Iris pigment epithelial cell (primary cell): ENCODE data around the gene SLC38A10.

- RRBS, result no CpG with 5 or more reads among the region's 24 CpGs
Observed at GRCh38 chr17:81068814-81069447, 34.0 kb downstream of the BAIAP2 start.

DNA sequence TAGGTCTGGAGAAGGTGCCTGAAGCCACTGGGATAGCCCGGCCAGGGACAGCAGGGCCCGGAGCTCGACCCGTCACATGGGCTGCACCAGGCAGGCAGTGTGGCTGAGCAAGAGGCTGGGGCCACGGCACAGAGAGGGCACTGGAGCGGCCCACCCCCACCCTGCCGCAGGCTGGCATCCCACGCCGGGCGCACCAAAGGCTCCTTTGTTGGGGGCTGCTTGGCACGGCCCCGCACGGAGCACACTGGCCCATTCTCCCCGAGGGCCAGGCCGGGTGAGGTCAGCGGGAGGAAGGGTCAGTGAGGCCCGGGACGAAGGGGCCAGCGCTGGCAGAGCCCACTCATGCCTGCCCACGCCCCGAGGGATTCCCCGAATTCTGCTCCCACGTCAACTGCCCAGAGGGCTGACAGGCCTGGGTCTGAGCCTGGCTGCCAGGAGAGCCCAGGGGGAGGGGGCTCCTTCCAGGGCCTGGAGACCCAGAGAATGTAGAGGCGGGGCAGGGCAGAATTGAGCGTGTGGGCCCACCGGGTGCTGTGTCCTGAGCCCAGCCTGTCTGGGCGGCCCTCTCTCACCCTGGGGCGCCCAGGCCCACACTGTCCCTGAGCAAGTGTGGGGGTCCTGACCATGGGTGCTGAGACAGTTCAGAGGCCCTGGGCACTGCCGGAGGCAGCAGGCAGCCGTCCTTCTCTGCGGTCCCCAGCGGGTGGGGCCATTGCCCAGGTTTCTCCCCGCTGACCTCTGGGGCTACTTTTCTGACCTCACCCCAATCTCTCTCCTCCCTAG is 36.3 kb upstream of the PVALEF start:
- RRBS, result 83% methylated on average over 4 of the region's 33 CpGs

DNA sequence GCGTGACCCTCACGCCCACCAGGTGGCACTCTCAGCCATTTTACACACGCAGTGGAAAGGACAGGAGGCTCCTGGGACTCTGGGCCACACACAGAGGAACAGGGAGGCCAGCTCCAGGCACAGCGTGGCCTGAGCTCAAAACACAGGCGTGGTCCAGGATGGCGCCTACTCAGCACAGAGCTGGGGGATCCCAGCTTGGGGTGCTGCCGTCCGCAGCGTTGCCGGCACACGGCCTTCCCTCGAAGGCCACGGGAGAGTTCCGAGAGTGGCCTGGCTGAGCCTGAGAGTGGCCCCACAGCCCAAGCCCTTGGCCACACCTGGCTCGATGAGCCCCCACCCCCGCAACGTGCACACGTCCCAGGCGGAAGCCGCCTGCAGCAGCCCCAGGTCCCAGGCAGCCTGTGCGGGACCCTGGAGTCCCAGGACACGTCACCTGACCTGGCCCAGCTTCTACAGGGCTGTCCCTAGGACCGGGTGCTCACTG is 22.4 kb upstream of the PVALEF start:
- RRBS, result no CpG with 5 or more reads among the region's 23 CpGs

GRCh38 chr17:81155241-81155440 is 10.2 kb upstream of the PVALEF start:
- RRBS, result no CpG with 5 or more reads among the region's 7 CpGs

DNA sequence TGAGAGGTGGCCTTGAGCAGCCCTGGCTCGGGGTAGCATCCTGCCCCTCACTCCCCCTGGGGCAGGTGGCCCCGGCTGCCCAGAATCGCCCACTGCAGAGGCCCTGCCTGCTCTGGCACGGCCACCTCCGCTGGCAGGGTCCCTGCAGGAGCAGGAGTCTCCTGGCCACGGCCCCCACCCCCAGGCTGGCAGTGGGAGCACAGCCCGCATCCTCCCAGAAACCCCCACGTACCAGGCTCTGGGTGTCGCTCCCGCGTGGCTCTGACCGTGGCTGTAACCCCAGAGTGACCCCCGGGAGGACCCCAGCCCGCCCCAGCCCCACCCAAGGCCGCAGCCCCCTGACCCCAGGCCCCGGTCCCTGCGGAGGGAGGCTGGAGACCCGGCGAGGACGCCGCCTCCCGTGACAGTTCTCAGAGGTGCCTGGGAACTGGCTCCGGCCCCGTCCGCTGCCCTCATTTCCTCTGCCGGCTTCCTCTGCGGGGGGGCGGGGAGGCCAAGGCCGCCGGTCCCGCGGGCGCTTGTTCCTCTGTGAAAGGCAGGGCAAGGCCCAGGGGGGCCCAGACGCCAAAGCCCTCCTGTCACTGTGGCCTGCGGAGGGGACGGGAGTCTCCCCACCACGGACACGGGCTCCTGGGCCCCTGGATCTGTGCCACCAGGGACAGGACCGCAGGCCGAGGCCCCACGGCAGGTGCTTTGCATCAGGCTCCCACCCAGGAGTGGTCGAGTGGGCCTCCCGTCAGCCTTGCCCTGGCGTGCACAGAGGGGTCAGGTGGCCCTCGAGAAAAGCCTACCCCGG is 5.1 kb upstream of the PVALEF start:
- RRBS, result 39% methylated on average over 15 of the region's 46 CpGs

DNA sequence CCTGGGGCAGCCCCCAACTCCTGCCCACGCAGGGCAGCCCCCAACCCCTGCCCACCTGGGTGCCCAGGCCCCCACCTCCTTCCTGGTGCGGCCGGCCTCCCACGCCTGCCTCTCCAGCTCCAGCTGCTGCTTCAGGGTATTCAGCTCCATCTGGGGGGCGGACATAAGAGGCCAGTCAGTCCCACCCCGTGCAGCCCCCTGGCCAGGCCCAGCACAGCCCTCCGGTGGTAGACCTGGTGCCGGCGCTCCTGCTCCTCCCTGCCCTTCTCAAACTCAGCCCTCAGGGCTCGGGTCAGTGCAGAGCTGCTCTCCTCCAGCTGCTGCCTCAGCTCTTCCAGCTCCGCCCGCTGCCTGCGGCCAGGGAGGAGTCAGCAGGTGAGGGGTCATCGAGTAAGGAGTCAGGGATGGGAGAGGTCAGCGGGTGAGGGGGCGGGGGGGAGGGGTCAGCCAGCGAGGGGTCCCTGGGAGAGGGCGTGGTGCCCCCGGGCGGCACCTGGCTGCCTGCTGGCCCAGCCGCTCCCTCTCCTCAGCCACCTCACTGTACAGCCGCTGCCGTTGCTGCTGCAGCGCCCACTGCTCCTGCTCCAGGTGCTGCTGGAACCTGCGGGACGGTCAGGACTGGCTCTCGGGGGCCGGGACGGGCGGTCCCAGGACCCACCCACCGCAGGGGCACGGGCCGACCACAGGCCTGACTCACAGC is 26.4 kb upstream of the AATK start:
- RRBS, result 60% methylated on average over 4 of the region's 33 CpGs

GRCh38 chr17:81253009-81253464 is 13.9 kb downstream of the NDUFAF8 start:
- RRBS, result 80% methylated on average over 9 of the region's 16 CpGs

- RRBS, result no CpG with 5 or more reads among the region's 14 CpGs
Observed at GRCh38 chr17:81253606-81254226, 14.6 kb downstream of the NDUFAF8 start.

- RRBS, result 2% methylated on average over 23 of the region's 65 CpGs
Observed at GRCh38 chr17:81295070-81295908, at the start of gene SLC38A10. Gene SLC38A10 (minus strand): TSS chr17:81295307.

GRCh38 chr17:81295909-81296638 is 967 bp upstream of the SLC38A10 start:
- RRBS, result 51% methylated on average over 3 of the region's 20 CpGs

GRCh38 chr17:81330593-81331235 is 35.6 kb upstream of the SLC38A10 start:
- RRBS, result 60% methylated on average over 8 of the region's 22 CpGs

DNA sequence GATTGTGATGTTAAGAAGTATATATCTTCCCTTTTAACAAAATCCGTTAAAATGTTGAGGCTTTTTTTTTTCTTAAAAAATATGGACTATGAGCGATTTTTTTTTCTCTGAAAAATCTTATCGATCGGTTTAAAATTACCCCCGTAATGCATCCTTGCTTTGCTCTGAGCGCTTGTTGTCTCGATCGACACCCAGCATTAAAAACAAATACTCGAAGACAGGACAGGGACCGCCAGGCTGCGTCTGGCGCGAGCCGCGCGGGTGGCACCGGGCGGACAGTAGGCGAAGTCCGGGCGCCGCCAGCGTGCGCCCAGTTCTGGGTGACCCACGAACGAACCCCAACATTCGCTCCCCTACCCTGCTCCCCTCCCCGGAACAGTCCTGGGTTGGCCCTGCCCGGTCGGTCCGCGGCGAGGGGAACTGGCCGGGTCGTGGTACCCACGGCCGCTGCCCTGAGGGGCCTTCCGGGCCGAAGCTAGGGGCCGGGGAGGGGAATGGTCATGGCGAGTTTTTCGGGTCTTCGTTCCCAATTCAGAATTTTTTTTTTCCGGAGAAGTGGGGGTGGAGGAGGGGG is 577 bp downstream of the BAHCC1 start:
- RRBS, result 4% methylated on average over 17 of the region's 44 CpGs

GRCh38 chr17:81417295-81418269 is 22.3 kb downstream of the BAHCC1 start:
- RRBS, result 65% methylated on average over 5 of the region's 35 CpGs

DNA sequence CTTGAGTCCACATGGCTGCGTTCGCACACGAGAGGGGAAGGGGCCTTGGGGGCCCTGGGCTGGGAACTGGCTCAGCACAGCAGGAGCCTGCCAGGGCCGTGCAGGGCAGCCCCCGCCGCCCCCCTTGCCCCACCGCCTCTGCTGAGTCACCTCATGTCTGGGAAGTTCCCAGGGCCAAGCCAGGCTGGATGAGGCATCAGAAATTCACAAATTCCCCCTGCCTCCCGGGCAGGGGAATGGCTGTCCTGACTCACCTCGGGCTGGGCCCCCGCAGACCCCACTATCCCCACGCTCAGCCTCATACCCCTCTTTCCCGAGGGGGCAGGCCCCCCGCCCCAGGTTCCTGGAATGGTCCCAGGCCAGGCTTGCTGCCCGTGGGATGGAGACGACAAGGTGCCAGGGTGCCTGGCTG is 28.0 kb downstream of the BAHCC1 start:
- RRBS, result no CpG with 5 or more reads among the region's 15 CpGs

DNA sequence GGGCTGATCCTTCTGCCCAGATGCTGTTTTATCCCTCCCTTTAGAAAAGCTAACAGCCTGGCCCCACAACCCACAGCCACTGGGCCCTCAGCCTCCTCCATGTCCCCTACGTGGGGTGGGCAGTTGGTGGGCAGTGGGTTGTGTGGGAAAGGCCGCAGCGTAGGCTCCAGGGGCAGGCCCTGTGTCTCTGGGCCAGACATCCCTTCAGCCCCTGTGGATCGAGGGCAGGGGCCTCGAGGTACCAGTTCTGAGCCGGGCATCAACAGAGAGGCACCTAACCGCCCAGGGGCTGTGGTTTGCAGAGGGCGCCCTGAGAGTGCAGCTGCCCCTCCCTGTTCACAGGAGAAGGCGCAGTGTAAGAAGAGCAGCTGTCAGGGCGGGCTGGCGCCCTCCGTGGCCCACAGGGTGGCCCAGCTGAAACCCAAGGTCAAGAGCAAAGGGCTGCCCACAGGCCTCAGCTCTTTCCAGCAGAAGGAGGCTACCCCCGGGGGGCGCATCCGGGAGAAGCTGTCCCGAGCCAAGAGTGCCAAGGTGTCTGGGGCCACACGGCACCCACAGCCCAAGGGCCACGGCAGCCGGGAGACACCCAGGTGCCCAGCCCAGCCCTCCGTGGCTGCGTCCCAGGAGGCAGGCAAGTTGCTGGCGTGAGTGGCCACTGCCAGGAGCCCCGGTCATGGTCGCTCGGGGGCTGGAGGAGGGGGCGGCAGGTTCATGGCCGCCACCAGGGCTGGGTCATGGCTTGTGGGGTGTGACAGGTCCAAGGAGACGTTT is 56.5 kb downstream of the ACTG1 start:
- RRBS, result 54% methylated on average over 8 of the region's 28 CpGs

- RRBS, result no CpG with 5 or more reads among the region's 29 CpGs
Observed at GRCh38 chr17:81458126-81458745, 54.4 kb downstream of the ACTG1 start.

- RRBS, result 2% methylated on average over 13 of the region's 34 CpGs
Observed at GRCh38 chr17:81488270-81488592, 24.4 kb downstream of the ACTG1 start.

DNA sequence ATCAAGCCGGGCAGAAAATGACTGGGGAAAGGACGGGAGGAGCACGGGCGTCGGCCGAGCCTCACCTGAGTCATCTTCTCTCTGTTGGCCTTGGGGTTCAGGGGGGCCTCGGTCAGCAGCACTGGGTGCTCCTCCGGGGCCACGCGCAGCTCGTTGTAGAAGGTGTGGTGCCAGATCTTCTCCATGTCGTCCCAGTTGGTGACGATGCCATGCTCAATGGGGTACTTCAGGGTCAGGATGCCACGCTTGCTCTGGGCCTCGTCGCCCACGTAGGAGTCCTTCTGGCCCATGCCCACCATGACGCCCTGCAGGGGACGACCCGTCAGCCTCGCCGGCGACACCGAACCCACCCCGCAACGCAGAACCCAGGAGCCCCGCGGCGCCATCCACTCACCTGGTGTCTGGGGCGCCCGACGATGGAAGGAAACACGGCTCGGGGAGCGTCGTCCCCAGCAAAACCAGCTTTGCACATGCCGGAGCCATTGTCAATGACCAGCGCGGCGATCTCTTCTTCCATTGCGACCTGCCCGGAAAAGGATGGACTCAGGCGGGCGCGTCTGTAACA is 679 bp downstream of the ACTG1 start:
- RRBS, result 2% methylated on average over 6 of the region's 45 CpGs

GRCh38 chr17:81553210-81553986 is 1.2 kb upstream of the FAAP100 start:
- RRBS, result no CpG with 5 or more reads among the region's 25 CpGs

DNA sequence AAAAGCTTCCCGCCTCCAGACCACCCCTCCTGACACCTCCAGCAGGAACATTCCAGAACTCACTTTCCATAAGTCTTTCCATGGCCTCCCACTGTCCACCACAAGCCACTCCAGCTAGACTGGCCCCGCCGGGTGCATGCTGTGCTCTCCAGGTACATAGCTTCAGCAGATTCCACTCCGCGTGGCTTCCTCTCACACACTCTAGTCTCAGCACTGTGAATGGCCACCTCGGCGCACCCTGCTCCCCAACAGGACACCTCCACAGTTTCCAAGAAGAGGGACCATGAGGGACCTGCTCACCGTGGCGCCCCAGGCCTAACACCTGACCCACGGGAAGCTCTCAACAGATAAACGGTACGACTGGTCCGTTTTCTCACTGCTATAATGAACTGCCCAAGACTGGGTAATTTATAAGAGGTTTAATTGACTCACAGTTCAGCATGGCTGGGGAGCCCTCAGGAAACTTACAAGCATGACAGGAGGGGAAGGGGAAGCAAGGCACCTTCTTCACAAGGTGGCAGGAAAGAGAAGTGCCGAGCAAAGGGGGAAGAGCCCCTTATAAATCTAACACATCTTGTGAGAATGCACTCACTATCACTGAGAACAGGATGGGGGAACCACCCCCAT is 26.1 kb upstream of the FAAP100 start:
- RRBS, result no CpG with 5 or more reads among the region's 14 CpGs